BJ (cell line): ENCODE data around the genes OR51B6, OR52H1, OR56A3 and OR52L1.

DNA sequence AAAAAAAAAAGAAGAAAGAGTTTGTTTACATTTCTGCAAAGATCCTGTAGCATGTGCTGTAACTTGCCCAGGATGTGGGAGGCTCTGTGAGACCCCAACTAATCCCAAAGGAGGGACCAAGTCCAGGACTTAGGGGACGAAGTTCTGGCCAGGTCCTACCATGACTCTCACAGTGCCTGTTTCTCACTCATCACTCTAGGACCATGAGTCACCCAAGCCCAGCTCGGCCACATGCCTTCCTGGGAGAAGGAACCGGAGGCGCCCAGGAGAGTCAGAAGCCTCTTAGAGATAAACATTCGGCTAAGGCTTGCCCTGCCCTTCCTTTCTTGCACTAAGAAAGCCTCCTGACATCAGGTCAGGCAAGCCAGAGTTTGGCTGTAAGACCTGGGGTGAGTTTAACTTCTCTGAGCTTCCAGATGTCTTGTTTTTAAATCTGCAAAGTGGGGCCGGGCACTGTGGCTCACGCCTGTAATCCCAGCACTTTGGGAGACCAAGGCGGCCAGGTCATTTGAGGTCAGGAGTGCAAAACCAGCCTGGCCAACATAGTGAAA, 1.5 kb upstream of the CARS1 start:
- CAGE, long polyA plus RNA: no peak
- RRBS: no CpG with 5 or more reads among the region's 8 CpGs

- CAGE, long polyA plus RNA: no peak
- RRBS: no CpG with 5 or more reads among the region's 18 CpGs
Measured at GRCh38 chr11:3093688-3094014, 36.4 kb upstream of the CARS1 start.

DNA sequence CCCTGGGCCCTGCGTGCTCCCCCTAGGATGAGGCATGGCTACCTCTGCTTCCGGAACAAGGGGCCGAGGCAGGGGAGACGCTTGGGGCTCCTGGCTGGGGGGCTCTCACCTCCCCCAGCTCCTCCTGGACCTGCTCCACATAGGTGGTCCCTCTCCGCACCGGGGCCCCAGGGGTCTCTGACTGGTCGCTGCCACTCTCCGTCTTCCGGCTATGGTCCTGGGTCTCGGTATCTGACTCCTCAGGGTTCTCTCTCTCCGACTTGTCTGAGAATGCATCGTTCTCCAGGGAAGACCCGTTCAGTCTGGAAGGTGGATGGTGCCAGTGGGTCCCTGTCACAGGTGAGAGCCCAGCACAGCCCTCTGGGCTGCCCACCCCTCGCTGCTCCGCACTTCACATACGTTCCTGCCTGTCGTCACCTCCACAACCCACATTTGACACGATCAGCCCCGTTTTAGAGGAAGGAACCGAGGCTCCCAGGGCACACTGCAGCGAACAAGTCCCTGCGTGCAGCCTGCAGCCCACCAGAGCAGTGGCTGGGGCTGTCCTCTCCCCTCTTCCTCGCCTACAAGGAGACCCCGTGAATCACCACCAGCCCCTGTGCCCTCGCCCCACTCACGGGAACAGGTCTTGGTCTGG, 50.0 kb upstream of the CARS1 start:
- CAGE, long polyA plus RNA: no peak
- RRBS: 93% methylated on average over 8 of the region's 26 CpGs

DNA sequence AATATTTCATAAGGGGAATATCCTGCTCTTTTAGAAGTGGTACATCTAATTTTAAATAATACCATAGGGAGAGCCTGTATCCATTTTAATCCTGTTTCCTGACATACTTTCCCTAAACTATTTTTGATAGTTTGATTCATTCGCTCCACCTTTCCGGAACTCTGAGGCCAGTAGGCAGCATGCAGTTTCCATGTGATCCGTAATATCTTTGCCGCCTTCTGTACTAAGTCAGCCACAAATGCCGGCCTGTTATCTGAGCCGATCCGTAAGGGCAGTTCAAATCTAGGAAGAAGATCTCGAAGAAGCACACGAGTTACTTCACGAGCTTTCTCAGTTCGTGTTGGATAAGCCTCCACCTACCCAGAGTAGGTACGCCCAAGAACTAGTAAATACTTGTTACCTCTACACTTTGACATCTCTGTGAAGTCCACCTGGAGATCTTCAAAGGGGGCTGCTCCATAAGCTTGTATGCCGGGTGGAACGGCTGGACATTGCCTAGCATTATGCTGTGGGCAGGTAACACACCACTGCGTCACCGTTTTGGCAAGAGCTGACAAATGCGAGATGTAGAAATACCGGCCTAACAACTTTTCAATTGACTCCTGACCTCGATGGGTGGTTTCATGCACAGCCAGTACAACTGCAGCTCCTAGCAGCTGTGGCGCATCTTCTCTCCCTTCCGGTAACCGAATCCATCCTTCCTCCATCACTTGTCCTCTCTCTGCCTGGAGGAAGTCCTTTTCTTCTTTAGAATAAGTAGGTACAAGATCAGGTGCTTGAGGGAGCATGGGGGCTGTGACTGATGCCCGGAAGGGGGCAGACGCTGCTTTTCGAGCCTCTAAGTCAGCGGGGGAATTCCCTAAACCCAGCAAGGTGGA, 97.8 kb upstream of the ZNF195 start:
- CAGE, long polyA plus RNA: no peak
- RRBS: no CpG with 5 or more reads among the region's 26 CpGs

DNA sequence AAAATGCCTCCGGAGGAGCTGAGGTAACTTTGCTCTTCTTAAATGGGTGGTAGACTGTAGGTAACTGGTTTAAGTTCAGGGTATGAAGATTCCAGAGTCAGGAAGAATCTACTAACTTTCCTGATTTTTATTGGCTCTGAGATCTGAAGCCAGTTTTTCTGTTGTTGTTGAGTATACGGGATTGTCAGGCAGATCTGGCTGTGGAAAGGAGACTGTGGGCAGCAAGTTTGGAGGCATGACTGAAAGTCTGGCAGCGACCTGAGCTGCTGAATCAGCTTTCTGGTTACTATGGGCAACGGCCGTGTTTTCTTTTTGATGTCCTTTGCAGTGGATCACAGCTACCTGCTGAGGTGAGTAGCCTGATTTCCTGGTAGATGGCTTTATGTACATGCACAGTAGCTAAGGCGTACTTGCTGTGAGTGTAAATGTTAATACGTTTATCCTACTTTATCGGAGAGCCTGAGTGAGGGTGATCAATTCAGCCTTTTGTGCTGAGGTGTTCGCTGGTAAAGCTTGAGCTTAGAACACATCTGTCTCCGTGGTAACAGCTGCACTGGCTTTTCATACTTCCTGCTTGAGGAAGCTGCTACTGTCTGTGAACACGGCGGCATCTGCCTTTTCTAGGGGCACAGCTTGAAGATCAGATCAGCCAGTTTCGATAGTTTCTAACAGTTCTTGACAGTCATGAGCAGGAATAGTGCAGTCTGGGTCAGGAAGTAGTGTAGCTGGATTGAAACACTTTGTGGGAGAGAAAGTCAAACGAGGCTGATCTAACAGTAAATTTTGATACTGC, 129.7 kb downstream of the ART5 start:
- CAGE, long polyA plus RNA: no peak
- RRBS: no CpG with 5 or more reads among the region's 14 CpGs

DNA sequence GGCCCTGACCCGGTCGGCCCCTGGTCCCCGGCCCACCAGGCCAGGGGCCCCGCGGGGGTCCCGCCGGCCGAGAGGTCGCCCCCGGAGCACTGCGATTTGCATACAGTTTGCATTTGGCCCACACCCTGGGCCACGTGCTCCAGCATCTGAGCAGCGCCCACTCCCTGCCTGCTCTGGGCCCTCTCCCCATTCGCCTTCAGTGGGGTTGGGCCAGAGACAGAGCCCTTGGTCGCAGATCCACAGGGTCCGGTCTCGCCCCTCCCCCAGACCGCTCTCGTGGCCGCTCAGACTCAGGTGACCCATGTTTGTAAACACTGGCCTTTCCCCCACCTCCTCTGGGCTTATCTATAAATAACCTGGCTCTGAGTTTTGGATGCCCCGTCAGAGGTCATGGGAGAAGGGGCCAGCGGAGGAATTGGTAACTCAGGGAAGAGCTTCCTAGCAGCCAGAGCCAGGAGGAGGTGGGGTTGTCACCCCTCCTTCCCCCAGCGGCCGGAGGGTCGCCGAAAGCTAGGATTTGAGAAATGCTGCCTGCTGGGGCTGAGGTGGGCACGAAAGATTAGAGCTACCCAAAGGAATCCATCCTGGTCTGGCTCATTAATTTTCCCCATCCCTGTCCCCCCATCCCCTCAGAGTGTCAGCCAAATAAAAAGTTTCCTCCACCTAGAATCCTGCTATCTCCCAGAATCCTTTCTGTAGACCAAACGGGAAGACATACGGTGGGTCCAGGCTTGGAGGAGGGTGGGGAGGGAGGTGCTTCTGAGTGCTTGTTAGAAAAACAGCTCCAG, 881 bp upstream of the ART5 start:
- CAGE, long polyA plus RNA: no peak
- RRBS: under 1% methylated on average over 5 of the region's 29 CpGs

DNA sequence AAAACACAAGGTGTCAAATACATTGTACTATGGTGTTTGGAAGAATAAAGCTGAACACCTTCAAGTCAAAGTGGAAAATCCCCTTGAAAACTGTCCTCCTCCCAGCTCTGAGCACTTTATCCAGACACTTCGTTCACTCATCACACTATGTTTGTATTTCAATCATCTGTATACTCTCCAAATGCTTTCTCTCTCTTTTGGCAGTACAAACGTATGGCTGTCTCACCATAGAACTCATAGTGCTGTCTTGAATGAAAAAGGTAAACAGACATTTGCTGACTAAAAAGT, 54.1 kb upstream of the CHRNA10 start:
- CAGE, long polyA plus RNA: no peak
- RRBS: no CpG with 5 or more reads among the region's 2 CpGs

DNA sequence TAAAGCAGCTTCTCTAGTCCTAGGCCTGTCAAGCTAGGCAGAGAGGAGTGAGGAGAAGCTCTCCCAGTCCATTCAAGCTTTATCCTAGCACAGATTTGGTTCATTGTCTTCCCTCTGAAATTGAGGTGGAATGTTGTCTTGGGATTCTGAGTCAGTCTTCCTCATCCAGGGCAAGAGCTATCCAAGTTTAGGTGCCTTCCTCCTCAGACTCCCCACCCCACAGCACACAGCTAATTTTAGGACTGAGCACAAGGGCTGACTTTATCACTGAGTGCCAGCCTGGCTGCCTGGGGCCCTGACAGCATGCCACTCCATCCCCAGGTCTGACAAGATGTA, 2.5 kb downstream of the PGAP2 start:
- CAGE, long polyA plus RNA: no peak

GRCh38 chr11:3827336-3828418, 13.1 kb downstream of the RHOG start:
- CAGE, long polyA plus RNA: no peak
- RRBS: no CpG with 5 or more reads among the region's 37 CpGs

GRCh38 chr11:3887123-3887326, 31.6 kb downstream of the STIM1 start:
- CAGE, long polyA plus RNA: no peak

- CAGE, long polyA plus RNA: no peak
- RRBS: no CpG with 5 or more reads among the region's 11 CpGs
Measured at GRCh38 chr11:5251705-5252865, 2.4 kb upstream of the HBG1 start.

GRCh38 chr11:5351062-5351636, at the start of gene OR51B6:
Gene OR51B6, plus strand, starts transcription at chr11:5351508.
- CAGE, long polyA plus RNA: no peak
- RRBS: no CpG with 5 or more reads among the region's 1 CpG

DNA sequence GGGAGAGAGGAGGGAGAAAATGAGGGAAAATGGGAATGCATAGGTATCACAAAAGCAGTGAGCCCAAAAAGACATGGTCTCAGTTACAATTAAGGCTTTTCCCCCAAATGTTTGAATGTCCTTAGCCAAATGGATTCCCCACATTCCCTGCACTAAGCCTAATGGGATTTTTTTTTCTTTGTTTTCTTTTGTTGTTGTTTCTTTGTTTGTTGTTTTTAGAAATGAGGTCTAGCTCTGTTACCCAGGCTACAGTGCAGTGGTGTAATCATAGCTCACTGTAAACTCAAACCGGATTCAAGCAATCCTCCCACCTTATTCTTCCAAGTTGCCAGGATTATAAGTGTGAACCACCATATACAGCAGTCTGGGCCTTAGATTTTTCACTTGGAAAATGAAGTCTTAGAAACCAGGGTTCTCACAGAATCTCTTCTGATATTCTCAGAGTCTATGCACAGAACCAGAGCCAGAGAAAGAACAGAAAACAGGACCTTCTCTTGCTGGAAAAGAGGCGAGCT, 420 bp downstream of the OR51M1 start:
- CAGE, long polyA plus RNA: no peak
- RRBS: no CpG with 5 or more reads among the region's 2 CpGs

DNA sequence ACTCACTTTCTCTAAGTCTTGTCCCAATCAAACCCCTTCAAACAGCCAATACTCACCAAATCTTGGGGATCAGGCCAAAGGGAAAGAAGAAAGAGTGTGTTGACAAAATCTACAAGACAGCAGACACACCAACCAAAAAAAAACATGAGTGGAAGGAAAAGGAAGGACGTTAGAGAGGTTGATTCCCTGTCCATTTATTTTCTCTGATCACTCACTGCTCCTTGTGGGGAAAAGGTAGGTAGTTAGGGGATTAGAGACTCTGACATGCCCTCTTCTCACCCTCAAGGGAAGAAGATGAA, at the start of gene OR52H1:
TSS of gene OR52H1 (minus strand) at position 145 of the 299 bp plus-strand sequence.
- CAGE, long polyA plus RNA: no peak
- RRBS: no CpG with 5 or more reads among the region's 1 CpG

GRCh38 chr11:5679730-5680257, 5.1 kb downstream of the TRIM5 start:
- CAGE, long polyA plus RNA: no peak
- RRBS: 78% methylated on average over 1 of the region's 10 CpGs

DNA sequence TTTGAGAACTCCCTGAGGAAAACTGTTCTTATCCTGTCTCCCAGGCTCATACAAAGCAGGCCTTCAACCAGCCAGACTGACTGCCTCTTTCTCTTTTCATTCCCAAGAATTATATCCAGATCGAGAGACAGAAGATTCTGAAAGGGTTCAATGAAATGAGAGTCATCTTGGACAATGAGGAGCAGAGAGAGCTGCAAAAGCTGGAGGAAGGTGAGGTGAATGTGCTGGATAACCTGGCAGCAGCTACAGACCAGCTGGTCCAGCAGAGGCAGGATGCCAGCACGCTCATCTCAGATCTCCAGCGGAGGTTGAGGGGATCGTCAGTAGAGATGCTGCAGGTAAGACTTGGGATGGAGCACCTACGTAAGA, 8.6 kb downstream of the TRIM22 start:
- CAGE, long polyA plus RNA: no peak
- RRBS: no CpG with 5 or more reads among the region's 5 CpGs

DNA sequence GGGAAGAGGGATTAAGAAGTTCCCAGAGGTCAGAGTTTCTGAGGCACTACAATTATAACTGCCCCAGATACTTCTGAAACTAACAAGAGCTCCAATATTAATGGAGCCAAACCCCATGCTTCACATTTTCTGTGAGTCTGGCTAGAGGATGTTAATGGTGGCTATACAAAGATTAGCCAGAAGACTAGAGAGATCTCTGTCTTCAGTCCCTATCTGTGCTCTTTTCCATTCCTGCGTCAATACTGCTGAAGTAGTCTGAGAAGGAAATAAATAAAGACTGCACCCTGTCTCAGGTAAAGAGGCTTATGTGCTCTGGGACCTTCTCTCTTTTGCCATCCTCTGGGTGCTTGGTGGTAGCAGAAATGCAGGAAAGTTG, at the start of gene OR56A3:
TSS of gene OR56A3 (plus strand) at position 170 of the 376 bp plus-strand sequence.
- CAGE, long polyA plus RNA: no peak
- RRBS: no CpG with 5 or more reads among the region's 1 CpG

DNA sequence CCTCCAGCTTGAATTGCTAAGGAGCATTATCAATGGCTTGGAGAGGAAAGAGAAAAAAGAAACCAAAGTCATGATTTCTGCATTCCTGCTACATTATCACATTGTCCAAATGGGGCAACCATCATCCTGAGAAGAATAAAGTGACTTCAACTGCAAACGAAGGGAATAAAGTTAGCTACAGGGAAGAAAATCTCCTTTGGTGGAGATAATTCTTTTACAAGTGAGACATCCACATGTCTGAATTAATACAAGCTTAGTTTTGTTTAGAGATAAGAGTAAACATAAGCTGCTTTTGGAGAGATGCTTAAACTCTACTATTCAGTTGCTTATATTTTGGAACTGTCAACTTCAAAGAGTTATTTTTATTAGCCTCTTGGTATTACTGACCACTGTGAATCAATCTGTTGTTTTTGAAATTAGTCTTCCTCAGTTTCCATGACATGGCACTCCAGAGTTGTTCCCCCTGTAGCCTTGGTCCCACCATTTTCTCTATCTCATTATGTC, at the start of gene OR52L1:
TSS of gene OR52L1 (minus strand) at position 127 of the 504 bp plus-strand sequence.
- CAGE, long polyA plus RNA: no peak
- RRBS: no CpG with 5 or more reads among the region's 1 CpG

GRCh38 chr11:6225822-6226347, 8.6 kb downstream of the FHIP1B start:
- CAGE, long polyA plus RNA: no peak
- RRBS: no CpG with 5 or more reads among the region's 2 CpGs

DNA sequence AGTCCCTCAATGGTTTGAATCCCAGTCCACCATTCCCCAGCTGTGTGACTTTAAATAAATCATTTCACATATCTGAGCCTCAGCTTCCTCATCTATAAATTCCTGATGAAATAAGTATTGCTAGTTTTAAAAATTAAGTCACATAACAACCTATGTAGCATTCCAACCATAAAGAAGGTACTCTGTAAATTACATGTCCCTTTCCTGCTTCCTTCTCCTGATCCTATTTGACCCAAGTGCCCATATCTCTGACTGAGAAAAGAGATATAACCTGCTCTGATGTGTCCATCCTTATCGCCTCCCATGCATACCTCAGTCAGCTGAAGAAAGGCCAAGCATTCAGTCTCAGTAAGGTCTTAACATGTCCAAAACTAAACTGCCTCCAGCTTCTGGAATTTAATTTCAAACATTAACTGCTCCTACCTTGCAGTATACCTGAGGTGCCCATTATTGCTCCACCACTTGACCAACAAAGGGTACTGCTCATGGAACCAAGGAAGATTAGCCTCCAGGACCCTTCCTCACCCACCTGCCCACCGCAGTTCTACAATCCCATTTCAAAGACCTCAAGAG, 5.1 kb downstream of the FHIP1B start:
- CAGE, long polyA plus RNA: no peak
- RRBS: no CpG with 5 or more reads among the region's 2 CpGs